Jurkat, Clone E6-1 (cell line): Measurements from ENCODE around the gene MYH10.

DNA sequence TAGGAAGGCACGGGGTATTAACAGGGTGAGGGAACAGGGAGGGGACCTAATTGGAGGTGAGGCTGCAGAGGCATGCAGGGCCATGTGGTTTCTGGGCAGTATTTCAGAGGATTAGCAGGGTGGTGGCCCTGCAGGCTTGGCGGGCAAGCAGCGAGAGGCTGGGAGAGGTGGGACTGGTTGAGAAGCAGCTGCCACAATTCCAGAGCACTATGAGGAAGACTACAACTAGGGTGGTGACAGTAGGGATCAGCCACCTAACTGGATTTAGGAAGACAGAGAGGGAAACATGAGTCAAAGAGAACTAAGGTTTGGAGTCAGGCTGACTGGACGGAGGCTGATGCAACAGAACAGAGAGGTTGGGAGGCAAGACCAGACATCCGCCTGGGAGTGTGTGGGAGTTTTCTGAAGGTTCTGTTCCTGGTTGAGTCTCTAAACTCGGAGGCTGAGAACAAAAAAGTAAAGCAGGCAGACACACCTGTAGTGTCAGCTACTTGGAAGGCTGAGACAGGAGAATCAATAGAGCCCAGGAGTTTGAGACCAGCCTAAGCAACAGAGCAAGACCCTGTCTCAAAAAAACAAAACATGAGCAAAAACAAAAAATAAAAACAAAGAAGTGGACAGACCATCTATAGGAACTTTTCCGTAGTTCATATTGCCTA, 12.2 kb downstream of the ALOXE3 start:
- RRBS: no CpG with 5 or more reads among the region's 7 CpGs

DNA sequence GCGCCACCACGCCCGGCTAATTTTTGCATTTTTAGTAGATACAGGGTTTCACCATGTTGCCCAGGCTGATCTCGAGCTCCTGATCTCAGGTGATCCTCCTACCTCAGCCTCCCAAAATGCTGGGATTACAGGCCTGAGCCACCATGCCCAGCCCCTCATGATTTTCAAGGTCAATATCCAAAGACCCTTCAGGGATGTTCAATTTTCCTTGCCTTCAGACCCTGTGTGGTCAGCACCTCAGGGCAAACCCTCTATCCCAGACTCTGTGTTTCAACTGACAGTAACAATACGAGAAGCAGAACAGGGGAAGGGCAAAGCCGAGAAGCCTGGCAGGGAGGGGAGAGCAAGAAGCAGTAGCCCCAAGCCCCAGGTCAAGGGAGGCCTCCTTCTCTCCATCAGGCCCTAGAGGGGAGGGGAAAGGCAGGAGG, 6.7 kb downstream of the PER1 start:
- RRBS: no CpG with 5 or more reads among the region's 6 CpGs

- RRBS: no CpG with 5 or more reads among the region's 48 CpGs
These were observed 2.5 kb downstream of the BORCS6 start for GRCh38 chr17:8186960-8188304.

- RRBS: no CpG with 5 or more reads among the region's 16 CpGs
These were observed 13.3 kb downstream of the CTC1 start for GRCh38 chr17:8234373-8235187.

- RRBS: no CpG with 5 or more reads among the region's 8 CpGs
These were observed 812 bp downstream of the PFAS start for GRCh38 chr17:8249775-8250426.

DNA sequence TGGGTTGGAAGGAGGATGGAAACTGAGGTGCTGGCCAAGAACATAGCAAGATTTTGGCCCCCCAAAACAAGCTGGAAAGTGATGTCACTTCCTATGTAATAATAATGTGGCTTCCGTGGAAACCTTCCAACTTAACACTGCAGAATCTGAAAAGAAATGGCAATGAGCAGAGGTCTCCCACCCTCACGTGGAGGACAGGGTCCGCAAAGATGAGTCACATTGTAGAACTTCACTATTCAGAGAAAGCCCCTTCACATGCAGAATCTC, 11.1 kb downstream of the KRBA2 start:
- RRBS: no CpG with 5 or more reads among the region's 3 CpGs

DNA sequence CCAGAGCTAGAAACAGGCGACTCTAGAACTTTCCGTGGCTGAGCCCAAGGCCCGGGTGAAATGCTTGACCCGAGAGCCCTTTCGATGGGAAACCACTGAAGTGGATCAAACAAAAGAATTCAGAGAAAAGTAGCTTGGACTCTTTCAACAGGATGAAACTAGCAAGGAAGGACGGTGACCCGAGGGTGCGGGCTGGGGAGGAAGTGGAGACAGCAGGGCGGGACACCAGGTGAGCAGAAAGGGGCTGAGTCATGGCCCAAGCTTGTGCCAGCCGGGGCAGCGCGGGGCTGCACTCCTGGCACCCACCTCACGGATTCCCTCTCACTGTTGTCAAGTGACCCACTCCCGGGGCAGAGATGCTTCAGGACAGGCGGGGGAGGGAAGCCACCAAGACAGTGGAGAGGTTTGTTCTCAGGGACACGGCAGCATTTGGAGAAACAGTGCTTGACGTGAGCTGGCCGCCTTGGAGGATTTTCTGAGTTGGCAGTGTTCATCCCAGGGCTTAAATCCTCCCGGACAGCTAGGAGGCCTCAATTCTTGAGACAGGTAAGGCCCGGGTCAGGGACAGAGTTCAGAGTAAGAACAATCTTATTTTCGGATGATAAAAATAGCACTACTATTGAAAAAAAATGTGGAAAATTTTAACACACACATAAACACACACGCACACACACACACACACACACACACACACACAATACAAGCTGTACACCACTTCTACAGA, 10.8 kb upstream of the RNF222 start:
- RRBS: 82% methylated on average over 5 of the region's 22 CpGs

DNA sequence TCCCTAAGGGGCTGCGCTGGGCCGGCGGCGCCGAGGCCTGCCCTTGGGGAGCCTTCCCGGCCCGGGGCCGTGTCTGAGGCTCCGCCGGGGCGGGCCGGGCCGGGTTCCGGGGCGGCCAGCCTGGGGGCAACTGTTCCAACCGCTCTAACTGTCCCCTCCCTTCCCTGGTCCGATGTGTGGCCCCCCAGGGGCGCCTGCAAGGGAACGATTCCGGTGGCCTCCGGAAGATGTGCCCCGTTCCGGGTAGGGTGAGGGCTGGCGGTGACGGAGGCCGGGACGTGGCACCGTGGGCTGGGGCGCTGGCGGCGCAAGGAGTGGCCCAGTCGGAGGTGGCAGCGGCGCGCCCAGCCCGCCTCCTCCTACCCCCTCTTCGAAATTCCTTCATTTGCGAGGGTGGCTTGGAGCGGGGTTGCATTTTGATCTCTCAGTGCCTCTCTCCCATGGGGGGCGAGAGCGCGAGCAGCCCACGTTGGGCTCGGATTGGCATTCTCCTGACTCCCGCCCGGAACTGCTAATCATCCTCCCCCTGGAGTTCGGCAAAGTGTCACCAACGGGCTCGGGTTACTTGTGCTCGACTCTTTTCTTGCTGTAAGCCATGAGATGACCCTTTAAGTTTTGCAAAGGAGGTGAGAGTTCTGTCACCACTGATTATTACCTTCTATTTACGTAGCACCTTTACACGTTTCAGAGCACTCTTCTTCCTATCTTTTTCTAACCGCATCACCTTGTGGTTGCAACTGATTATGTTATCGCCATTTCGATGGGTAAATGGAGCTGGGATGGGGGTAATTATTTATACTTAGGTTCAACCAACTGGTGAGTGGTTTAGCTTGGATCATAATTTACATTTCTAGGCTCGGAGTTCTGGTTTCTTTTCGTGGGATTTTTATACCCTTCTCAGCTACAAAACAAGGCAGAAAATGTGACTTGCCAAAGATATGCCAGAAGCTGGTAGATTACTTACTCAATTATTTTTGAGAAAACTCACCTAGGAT, 682 bp downstream of the NDEL1 start:
- RRBS: 3% methylated on average over 8 of the region's 57 CpGs

DNA sequence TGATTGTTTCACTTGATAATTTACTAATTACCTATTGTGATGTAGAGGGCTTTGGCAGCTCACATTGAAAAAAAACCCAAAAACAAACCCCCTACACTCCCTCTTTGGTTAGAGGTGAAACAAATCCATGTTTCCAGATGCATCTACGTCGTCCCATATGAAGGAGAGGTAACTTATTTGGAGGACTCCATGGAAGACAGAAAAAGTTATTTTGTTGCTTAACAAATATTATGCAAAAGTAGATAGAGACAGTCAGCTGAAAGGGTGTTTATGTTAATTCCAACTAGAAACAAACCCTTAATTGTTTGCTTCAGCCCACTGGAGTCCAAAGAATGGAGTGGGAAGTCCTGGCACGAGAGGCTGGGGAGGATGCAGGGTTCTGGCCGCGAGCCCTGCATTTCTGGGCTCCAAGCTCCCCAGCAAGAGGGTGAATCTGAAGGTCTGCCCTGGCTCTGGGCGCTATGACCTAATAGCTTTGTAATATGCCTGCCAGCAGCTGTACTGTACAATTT, 43.5 kb downstream of the NDEL1 start:
- RRBS: no CpG with 5 or more reads among the region's 6 CpGs

DNA sequence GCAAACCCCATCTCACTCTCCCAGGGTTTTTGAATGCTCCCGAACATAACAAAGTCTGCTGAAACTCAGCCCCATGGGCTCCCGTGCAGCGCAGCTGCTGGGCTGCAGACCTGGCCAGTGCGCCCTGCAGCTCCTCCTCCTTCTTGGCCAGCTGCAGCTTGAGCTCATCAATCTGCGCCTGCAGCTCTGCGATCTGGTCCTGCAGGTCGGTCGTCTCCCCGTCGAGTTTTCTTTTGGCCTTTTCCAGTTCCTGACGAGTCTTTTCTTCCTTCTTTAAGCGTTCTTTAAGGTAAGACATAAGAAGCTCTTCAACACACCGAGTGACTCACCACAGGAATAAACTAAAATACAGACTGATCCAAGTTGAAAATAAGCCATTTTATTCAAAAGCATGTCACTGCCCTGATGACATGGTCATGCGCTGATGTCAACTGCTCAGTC, 70.5 kb downstream of the NDEL1 start:
- RRBS: no CpG with 5 or more reads among the region's 14 CpGs

- RRBS: 2% methylated on average over 42 of the region's 115 CpGs
These were observed at the start of gene MYH10 for GRCh38 chr17:8630519-8631708. Gene MYH10 (minus strand): TSS chr17:8630725.

DNA sequence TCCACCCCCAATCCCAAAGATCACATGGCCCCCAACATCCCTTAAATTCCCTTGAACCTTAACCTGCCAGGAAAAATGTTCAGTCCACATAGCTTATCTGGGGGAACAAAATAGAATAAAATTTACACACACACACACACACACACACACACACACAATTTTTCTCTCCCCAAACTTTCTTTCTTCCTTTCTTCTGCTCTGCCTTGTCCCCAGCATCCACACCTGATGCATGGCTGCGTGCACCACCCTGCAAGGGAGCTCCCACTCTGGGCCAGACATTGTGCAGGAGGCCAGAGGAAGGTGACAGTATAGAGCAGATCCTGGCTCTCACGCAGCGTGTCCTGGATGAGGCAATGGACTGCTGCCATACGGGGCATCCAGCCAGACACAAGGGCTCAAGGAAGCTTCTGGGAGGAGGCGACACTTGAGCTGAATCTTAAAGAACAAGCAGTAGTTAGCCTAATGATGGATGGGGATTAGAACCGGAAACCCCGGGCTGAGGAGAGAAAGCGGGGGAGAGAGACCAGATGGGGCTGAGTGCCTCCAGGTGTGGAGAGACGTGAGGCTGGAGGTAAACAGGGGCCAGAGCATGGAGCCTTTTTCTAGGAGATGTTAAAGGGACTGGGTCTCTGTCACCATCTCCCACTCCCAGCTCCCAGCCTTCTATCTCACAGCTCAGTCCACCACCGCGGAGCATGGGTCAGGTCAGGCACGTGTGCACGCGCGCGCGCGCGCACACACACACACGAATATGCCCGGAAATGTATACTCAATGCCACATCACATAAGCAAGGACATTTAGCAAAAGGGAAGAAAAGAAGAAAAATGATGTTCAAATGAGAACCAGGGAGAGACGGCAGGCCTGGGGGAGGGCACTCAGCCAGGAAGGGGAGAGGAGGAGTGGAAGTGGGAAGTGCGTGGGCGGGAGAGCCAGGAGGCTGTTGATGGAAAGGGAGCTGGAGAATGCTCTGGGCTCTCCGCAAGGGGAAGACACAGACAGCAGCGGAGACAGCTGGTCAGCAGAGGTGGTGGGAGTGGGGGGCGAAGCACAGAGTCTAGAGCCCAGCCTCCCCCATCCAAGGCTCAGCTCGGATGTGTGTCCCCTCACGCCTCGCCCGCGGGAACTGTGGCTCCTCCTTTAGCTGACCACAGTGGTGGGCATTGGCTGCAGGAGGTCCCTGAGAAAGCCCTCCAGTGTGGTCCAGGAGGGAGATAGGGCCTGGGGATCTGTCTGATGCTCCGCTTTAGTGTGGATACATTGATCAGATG, 46.3 kb downstream of the CCDC42 start:
- RRBS: no CpG with 5 or more reads among the region's 33 CpGs

DNA sequence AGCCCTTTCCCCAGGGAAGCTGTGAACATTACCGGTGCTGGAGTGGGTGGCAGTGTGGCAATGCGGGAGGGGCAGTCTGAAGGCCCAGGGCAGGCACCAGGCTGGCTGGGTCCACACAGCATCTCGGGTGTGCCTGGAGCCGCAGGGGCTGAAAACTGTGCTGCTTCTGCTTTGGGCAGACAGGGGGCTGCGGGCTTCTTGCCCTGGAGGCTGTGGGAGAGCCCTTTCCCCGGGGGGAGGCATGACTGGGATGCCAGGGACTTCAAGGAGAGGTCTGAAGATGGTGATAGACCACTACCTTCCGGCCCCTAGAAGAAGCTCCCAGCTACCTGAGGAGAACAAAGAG, 6.7 kb upstream of the PIK3R6 start:
- RRBS: 30% methylated on average over 2 of the region's 7 CpGs

DNA sequence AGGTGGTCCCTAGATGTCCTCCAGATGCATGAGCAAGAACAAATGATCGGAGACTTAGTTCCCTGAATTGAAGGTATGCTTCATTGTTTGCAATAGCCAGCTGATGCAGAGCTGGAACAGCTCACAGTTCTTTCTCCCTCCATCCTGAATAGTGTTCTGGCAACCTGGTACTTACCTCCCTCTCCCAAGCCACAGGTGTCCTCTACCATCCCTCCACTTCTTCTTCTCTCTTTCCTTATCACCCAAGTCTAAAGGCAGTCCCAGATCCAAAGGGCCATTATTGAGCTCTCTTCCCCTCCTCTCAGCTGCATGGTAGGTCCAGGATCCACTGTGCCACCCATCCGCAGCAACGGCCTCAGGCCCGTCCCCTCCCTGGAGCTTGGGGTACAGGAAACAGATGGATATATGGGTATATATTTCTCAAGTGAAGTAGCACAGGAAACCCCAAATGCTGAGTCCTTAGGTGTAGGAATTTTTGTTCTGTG, 10.8 kb upstream of the PIK3R6 start:
- RRBS: no CpG with 5 or more reads among the region's 4 CpGs

DNA sequence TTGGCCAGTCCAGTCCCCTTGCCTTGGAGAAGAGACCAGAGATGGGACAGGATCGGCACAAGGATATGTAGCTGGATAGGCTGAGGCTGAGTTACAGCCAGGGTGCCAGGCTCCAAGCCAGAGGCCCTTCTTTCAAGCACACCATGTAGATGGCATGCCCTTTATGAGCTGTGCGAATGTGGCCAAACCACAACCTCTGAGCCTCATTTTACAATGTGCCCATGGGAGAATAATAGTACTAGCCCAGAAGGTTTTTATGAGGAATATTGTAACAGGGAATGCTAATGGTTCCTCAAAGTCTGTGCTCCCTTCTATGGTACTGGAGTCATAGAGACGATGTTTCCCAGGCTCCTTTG, 21.8 kb upstream of the PIK3R6 start:
- RRBS: no CpG with 5 or more reads among the region's 3 CpGs

GRCh38 chr17:8909834-8910310, 42.4 kb upstream of the PIK3R6 start:
- RRBS: no CpG with 5 or more reads among the region's 7 CpGs

GRCh38 chr17:8966462-8967700, 1.4 kb upstream of the PIK3R5 start:
- RRBS: 71% methylated on average over 4 of the region's 24 CpGs

GRCh38 chr17:9240619-9241591, 219.6 kb downstream of the NTN1 start:
- RRBS: 54% methylated on average over 3 of the region's 22 CpGs

GRCh38 chr17:9241592-9242177, 220.4 kb downstream of the NTN1 start:
- RRBS: 88% methylated on average over 2 of the region's 14 CpGs

GRCh38 chr17:9242178-9242881, 221.0 kb downstream of the NTN1 start:
- RRBS: 60% methylated on average over 1 of the region's 23 CpGs